Measurements from ENCODE around the gene CABP1.

GRCh38 chr12:120228705-120229139 is 27.8 kb upstream of the RPLP0 start:
- RAMPAGE, long total RNA = no peak
- RRBS = 3% methylated on average over 6 of the region's 15 CpGs

DNA sequence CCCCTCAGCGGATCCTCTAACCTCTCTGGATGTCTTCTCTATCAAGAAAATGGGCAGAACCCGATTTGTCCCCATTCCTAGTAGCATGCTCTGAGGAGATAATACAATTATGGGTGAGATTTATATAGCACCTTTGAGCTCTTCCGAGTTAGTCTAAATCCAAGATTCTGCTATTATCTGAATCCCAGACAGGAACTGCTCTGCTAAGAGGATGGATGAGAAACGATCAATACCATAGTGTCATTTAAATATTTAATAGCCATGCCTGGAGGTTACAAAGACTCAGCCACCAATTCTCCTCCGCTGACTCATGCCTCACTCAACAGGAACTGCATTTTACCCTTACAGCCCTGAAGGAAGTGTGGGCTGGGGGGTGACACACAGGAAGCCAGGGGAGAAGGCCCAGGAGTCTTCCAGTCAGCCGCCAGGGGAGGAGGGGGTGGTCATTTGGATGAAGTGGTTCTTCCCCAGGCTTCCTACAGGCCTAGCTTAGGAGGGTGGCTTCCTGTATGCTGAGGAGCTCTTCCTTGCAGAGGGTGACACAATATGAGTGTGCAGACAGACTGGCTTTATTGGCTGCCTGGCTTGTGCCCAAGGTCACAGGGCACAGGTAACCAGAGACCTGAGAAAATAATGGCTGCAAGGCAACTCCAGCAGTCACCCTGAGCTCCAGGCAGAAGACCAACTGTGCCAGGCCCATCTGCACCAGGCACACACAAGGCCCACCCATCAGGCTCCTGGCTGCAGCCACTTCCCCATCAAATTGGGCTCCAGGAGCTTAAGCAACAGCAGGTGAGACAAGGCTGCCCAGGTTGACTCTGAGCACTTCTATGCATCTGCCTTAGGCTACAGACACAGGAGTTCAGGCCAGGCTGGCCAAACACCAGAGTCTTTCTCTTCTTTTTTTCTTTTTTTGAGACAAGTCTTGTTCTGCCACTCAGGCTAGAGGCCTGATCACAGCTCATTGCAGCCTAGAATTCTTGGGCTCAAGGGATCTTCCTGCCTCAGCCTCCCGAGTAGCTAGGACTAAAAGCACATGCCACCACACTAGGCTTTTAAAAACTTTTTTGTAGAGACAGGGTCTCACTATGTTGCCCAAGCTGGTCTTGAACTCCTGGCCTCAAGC is 30.6 kb upstream of the RPLP0 start:
- RAMPAGE, long total RNA = no peak
- RRBS = no CpG with 5 or more reads among the region's 7 CpGs

- RAMPAGE, long total RNA = no peak
- RRBS = no CpG with 5 or more reads among the region's 2 CpGs
These were observed 16.4 kb downstream of the PXN start for GRCh38 chr12:120249179-120249526.

- RAMPAGE, long total RNA = no peak
- RRBS = no CpG with 5 or more reads among the region's 15 CpGs
These were observed 33.3 kb upstream of the MSI1 start for GRCh38 chr12:120402152-120402705.

- RAMPAGE, long total RNA = no peak
- RRBS = 19% methylated on average over 4 of the region's 12 CpGs
These were observed 23.9 kb upstream of the COX6A1 start for GRCh38 chr12:120413952-120414423.

DNA sequence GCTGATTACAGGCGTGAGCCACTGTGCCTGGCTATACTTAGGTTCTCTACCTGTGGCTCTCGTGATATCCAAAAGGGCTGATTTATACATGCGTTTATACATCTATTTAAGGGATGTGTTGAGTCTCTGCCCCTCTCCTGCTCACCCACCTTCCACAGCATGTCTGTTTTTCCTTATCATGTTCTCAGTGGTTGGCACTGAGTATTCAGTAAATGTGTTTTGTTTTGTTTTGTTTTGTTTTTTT is 2.9 kb downstream of the GATC start:
- RAMPAGE, long total RNA = no peak
- RRBS = no CpG with 5 or more reads among the region's 3 CpGs

- RAMPAGE, long total RNA = no peak
- RRBS = no CpG with 5 or more reads among the region's 6 CpGs
These were observed 4.2 kb downstream of the RNF10 start for GRCh38 chr12:120538182-120538994.

DNA sequence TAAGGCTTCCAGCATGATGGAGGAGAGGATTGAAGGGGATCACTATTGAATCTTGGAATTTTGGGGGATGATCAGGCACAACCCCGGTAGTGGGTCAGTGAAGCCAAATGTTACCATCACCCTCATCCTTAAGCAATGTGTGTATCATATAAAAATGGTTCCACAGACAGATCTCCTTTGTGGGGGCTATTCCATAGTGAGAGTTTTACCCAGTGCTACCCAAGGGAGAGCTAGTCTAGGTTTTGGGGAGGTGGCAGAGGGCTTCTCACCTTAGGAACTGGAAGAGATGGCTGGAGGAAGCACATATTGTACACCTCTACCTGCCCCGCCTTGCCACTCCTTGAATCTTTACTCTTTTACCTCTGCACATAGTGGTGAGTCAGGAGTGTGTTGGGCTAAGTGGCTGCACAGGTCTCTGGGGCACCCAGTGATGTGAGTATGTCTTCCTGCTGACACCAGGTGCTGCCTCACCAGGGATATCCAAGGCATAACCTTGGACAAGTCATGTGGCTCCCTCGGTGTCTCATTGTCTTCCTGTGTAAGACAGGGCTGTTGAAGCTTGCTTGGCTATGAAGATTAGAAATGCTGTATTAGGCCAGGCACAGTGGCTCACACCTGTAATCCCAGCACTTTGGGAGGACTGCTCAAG is 19.9 kb upstream of the CABP1 start:
- RAMPAGE, long total RNA = no peak
- RRBS = no CpG with 5 or more reads among the region's 3 CpGs

- RAMPAGE, long total RNA = no peak
- RRBS = 1% methylated on average over 59 of the region's 113 CpGs
These were observed at the start of gene CABP1 for GRCh38 chr12:120640357-120641141. Gene CABP1 (plus strand): TSS chr12:120640626.

GRCh38 chr12:120687757-120688577 is 1.0 kb downstream of the MLEC start:
- RAMPAGE, long total RNA = no peak
- RRBS = no CpG with 5 or more reads among the region's 23 CpGs

GRCh38 chr12:120738574-120739060 is 13.0 kb downstream of the ACADS start:
- RAMPAGE, long total RNA = no peak
- RRBS = no CpG with 5 or more reads among the region's 16 CpGs

DNA sequence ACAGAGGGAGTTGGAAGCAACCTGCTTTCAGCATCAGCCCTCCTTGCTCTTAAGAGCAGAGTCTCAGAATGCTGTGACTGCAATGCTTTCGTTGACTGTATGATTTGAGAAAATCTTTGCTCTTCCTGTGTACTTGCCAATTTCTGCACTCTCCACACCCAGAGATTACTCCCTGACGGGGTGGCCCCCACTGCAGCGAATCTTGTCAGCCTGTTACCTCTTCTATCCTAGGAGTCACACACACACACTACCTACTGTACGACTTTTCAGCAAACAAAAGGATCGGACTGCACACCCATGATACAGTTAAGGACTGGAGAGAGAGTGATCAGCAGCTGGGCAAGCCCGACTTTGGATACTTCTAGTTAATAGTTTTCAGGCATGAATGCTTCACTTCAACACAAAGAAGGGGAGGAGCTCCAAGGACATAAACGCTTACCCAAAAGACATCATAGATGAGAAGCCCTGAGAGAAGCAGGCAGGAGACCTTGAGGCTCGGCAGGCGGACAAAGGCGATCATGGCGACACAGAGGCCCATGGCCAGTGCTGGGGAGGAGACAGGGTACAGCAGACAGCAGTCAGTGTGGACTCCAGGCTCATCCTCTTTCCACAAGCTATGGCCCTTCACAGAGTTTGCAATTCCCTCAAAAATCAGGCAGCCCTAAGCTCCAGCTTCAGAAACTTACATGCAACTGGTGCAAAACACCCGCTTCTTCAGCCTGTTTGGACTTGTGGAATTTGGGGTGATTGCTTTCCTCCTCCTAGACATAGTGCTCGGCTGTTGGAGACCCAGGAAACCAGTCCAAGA is 43.1 kb downstream of the ACADS start:
- RAMPAGE, long total RNA = no peak
- RRBS = no CpG with 5 or more reads among the region's 13 CpGs

GRCh38 chr12:120770449-120771439 is 45.1 kb downstream of the ACADS start:
- RAMPAGE, long total RNA = no peak
- RRBS = no CpG with 5 or more reads among the region's 21 CpGs

- RAMPAGE, long total RNA = no peak
- RRBS = 46% methylated on average over 1 of the region's 13 CpGs
These were observed 10.5 kb downstream of the SPPL3 start for GRCh38 chr12:120893486-120894286.

DNA sequence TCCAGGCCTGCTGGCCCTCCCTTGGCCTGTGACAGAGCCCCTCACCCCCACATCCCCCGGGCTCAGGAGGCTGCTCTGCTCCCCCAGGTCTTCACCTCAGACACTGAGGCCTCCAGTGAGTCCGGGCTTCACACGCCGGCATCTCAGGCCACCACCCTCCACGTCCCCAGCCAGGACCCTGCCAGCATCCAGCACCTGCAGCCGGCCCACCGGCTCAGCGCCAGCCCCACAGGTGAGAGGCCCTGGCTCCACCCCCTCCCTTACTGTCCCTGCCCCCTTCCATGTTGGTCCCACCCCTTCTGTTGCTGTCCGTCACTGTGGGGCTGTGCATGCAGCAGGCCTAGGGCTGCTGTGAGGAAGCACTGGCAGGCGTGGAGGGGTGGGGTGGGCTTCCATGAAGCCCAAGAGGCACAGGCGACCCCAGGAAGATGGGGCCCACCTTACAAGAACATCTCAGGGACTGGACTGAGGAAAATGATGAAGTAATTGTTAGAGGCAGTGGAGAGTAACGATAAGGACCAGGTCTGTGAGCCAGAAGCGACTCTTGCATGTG is 16.8 kb downstream of the C12orf43 start:
- RAMPAGE, long total RNA = no peak
- RRBS = 64% methylated on average over 4 of the region's 13 CpGs

DNA sequence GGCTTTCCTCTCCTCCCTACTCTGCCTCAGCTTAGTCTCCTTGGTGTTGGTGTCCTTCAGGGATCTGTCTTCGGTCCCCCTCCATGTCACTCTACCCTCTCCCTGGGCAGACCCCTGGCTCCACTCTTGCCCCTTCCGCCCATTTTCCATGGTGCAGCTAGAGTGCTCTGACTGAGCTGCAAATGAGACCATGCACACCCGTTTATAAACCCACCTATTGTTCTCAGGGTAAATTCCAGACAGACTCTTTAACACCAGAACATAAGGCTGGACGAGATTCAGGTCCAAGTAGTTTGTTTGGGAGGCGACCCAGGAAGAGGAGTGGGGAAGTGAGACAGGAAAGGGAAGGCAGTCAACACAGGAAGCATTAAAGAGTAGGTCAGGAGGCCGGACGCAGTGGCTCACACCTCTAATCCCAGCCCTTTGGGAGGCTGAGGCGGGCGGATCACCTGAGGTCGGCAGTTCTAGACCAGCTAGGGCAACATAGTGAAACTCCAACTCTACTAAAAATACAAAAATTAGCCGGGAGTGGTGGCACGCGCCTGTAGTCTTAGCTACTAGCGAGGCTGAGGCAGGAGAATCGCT is 4.5 kb upstream of the P2RX7 start:
- RAMPAGE, long total RNA = no peak
- RRBS = no CpG with 5 or more reads among the region's 15 CpGs

GRCh38 chr12:121196841-121197444 is 13.0 kb upstream of the P2RX4 start:
- RAMPAGE, long total RNA = no peak
- RRBS = no CpG with 5 or more reads among the region's 9 CpGs

- RAMPAGE, long total RNA = no peak
- RRBS = 97% methylated on average over 3 of the region's 48 CpGs
These were observed 30.5 kb downstream of the P2RX4 start for GRCh38 chr12:121240021-121241151.

DNA sequence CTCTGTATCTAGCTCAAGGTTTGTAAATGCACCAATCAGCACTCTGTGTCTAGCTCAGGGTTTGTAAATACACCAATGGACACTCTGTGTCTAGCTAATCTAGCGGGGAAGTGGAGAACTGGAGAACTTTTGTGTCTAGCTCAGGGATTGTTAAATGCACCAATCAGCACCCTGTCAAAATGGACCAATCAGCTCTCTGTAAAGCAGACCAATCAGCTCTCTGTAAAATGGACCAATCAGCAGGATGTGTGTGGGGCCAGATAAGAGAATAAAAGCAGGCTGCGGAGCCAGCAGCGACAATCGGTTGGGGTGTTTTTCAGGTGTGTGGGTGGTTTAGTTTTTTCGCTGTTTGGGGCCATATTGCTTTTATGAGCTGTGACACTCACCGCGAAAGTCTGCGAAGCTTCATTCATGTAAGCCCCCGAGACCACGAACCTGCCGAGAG is 22.9 kb upstream of the ANAPC5 start:
- RAMPAGE, long total RNA = no peak
- RRBS = no CpG with 5 or more reads among the region's 11 CpGs

GRCh38 chr12:121391632-121392121 is 8.2 kb upstream of the RNF34 start:
- RAMPAGE, long total RNA = no peak
- RRBS = no CpG with 5 or more reads among the region's 7 CpGs

All from kidney epithelial cell (primary cell).